Left lung (tissue), 1 donor: ENCODE results near the genes KCNK15, SPINT3 and SLC12A5.

GRCh38 chr20:44716326-44716939 lies 1.3 kb downstream of the CCN5 start:
- PRO-cap, result no peak

DNA sequence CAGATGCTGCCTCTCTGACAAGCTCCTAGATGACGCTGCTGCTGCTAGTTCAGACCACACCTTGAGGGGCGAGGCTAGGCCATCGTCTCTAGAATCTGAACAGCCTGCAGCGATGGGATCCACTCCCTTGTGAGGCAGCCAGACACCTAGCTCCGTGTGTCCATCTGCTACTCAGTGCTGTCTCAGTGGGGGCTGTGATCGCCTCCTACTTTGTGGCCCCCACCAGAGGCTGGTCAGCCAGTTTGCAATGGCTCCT lies 2.7 kb downstream of the CCN5 start:
- PRO-cap, result no peak

DNA sequence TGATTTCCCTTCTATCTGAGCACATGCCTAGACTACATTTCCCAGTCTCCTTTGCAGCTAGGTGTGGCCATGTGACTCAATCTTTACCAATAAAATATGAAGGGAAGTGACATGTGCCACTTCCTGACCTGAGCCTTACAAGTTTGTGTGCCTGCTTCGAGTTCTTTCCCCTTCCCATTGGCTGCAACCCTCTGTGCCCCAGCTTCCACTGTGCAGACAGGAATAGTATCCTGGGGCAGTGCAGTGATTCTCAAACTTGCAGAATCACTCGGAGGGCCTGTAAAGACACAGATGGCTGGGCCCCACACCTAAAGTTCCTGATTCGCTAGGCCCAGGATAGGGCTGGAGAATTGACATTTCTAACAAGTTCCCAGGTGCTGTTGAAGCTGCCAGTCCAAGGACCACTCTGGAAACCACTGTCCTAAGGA lies 8.9 kb upstream of the KCNK15 start:
- PRO-cap, result no peak

DNA sequence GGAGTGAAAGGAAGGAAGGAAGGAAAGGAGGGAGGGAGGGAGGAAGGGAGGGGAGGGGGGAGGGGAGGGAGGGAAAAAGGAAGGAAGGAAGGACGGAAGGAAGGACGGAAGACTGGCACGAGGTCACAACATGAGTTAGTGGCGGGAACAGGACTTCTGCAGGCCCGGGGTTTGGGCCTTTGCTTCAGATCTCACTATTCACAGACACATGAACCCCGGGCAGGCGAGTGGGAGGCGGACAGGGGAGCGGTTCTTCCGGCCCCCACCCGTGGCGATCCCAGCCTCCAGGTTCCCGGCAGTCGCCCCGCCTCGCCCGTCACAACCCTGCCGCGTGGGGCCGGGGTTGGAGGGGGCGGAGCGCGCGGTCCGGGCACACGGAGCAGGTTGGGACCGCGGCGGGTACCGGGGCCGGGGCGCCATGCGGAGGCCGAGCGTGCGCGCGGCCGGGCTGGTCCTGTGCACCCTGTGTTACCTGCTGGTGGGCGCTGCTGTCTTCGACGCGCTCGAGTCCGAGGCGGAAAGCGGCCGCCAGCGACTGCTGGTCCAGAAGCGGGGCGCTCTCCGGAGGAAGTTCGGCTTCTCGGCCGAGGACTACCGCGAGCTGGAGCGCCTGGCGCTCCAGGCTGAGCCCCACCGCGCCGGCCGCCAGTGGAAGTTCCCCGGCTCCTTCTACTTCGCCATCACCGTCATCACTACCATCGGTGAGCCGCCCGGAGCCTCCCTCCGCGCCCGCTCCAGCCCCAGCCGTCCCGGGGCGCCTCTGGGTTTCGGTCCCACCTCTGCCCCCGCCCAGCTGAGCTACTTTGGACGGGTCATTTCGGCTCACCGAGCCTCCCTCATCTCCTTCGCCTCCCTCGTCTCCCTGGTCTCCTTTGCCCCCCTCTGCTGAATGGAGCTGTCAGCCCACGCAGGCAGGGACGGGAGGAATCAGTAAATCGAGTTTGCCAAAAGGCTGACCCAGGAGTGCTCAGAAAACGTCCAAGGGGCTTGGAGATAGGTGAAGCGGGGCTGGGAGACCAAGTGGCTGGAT lies at the start of gene KCNK15:
KCNK15 (plus strand) TSS at position 373 of the 1,030 bp plus-strand sequence.
- PRO-cap, result bidirectional peak, plus-strand start at position 402 of the sequence, minus-strand start at position 294 of the sequence

DNA sequence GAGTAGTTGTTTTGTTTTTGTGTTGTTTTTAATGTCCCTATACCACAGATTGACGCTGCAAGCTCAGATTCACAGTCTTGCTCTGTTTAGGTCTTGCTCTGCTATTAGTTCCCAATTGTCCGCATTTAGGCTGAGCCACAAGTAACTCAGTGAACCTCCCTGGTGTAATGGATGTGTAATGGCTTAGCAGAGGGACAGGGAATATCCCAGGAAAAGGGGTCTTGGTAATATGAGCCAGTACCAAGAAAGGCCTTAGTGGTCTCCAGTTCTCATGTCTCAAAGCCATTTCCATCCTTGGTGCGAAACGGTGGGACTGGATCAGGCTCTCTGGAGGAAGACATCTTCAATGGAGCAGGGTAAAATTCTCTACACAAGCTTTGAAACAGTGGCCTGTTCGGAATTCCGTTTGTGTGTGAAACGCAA lies 610 bp upstream of the PABPC1L start:
- PRO-cap, result no peak

DNA sequence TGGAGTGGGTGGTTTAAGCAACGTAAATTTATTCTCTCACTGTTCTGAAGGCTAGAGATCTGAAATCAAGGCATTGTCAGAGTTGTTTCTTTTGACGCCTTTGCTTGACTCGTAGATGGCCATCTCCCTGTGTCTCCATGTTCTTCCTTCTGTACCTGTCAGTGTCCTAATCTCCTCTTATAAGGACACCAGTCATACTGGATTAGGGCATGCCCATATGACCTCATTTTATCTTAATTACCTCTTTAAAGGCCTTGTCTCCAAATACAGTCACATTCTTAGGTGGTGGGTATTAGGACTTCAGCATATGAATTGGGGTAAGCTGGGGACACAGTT lies 2.5 kb downstream of the STK4 start:
- PRO-cap, result no peak

DNA sequence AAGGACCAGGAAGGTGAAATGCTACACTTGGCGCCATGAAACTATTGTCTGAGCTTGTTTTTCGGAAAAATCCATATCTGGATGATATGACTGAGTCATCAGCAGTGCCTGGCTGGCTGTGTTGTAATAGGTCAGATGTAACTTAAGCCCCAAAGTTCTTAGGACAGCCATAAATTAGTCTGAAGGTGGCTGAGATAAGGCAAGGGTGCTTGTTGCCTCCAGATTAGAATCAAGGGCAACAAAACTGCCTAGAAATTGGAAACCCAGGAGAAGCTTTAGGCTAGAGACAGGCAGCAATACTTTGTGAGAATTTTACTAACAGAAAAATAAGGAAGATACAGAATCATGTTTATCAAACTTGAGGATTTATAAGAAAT lies 29.6 kb downstream of the KCNS1 start:
- PRO-cap, result no peak

DNA sequence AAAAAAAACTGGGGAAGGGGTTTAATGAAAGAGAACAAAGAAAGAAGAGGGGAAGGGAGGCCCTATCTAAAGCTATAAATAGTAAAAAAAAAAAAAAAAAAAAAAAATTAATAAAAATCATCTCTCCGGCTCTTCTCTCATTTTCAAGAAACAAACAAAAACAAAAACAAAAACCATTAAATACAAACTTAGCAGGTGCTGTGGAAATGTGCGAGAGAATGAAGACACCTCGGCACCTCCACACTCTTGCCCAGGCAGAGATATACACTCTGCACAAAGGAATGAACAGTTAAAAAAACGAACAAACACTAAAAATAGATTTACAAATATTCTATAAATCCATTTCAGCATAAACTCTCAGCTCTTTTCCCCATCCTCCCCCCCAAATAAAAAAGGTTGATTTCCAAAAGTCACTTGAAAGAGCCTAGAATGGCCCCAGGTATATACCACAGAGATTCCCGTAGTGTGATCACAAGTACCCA lies 18.2 kb upstream of the MATN4 start:
- PRO-cap, result no peak

DNA sequence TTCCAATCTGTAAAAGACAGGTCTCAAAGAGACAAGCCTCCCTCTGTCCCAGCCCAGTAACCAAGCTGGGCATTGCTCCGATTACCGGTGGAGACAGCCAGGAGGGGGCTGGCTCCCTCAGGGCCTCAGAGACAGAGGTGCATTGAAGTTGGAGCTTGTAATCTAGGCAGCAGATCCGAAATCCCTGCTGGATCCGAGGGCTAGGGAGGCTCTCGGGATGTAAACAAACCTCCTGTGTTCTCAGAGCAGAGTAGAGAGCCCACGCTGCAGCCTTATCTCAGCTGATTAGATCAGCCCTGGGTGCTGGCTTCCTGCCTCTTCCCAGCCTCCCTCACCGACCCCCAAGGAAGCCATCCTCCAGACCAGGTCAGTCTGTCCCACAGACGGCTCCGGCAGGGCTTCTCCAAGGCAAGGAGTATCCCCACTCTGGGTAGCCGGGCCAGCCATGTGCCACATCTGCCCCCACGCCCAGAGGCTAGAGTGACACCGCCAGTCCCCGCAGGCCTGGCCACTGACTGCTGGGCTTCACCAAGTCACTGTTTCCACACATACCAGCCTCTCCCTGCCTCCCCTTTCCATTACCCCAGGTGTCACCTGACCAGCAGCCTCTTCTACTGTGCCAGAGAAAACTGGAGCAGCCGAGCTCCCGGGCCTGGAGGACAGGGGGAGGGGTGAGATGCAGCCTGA lies 6.2 kb downstream of the SDC4 start:
- PRO-cap, result bidirectional peak, plus-strand start outside the sequence, minus-strand start at position 609 of the sequence

DNA sequence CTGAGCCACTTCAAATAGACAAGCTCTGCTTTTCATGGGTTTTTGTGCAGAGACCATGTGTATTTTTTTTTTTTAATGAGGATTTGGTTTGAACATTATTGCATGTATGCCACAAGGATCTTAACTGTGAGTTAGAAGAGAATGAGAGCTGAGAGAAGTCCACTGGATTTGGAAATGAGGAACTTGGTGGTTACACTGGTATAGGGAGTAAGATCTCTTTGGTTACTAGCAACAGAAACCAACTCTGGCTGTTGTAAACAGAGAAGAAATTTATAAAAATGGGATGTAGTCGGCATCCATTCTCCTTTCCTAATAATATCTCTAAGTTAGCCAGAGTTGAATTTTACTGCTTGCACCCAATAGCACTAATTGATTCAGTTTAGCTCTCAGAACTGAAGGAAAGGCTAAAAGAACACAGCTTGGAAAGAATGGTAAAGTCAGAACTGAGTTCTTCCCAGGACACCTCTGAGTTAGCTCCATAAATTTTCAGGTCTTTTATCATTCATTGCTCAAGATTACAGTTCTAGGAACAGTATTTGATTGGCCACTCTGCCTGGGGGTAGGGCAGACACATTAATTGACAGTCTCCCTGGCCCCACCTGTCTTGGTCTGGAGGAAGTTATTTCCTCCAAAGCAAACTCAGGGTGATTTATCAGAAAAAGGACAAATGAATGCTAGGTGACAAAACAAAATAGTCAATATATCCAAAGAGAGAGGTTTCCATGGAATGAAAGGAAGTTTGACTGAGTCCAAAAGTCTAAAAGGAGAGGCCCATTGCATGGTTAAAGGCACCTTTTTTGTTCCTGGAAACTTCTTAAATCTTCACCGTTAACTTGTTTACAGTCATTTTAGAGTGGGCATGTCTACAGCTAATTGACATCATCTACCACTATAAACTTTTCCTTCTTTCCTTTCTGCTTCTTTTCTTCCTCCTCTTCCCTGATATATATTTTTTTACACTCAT lies 3.8 kb upstream of the WFDC2 start:
- PRO-cap, result no peak

GRCh38 chr20:45515416-45515800 lies at the start of gene SPINT3:
SPINT3 (minus strand) TSS chr20:45515622.
- PRO-cap, result no peak

GRCh38 chr20:45782771-45783570 lies 8.7 kb downstream of the WFDC3 start:
- PRO-cap, result bidirectional peak, plus-strand start at chr20:45783319, minus-strand start at chr20:45783135

DNA sequence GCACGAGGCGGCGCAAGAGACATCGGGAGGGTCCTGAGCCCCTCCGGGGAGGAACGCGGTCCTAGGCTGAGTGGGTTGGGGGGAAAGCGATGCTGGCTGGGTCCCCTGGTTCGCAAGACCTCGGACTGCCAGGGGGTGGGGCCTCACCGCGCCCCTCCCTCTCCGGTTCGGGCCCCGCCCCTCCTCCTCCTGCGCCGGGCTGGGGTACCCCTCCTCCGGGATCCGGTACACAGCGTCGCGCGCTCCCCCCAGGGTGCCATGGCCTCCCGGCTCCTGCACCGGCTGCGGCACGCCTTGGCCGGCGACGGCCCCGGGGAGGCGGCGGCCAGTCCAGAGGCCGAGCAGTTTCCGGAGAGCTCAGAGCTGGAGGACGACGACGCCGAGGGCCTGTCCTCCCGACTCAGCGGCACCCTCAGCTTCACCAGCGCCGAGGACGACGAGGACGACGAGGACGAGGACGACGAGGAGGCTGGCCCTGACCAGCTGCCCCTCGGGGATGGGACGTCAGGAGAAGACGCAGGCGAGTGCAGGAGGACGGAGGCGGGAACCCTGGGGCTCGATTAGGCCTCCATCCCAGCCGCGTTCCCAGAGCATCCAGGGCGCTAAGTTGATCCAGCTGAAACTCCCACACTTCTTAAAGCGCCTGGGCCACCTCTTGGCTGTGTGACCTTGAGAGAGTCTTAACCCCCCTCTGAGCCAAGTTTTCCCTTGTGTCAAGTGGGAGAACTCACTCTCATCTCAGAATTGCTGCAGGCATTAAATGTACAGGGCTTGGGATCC lies 540 bp downstream of the SNX21 start:
- PRO-cap, result bidirectional peak, plus-strand start at position 360 of the sequence, minus-strand start at position 127 of the sequence

- PRO-cap, result no peak
Observed at GRCh38 chr20:45878221-45878850, 2.7 kb upstream of the ZSWIM1 start.

DNA sequence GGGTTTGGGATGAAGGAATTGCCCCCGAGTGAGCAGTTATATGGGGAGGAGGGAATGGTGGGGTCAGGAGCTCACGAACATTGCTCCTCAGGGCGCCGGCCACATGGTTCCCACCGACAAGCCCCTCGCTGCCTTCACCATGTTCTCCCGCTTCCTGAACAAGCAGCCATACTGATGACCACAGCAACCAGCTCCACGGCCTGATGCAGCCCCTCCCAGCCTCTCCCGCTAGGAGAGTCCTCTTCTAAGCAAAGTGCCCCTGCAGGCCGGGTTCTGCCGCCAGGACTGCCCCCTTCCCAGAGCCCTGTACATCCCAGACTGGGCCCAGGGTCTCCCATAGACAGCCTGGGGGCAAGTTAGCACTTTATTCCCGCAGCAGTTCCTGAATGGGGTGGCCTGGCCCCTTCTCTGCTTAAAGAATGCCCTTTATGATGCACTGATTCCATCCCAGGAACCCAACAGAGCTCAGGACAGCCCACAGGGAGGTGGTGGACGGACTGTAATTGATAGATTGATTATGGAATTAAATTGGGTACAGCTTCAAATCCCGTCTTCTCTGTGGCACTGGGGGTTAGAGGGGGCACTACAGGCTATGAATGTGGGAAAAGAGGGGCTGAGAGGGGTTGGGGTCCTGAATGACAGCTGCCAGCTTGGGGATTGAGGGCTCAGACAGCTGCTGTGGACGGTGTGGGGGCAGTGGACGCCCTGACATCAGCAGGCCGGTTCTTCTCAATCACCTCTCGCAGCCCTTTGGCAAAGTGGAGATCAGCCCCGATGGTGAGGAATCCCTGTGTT lies 7.3 kb downstream of the CTSA start:
- PRO-cap, result no peak

GRCh38 chr20:45902209-45902774 lies 9.7 kb downstream of the PLTP start:
- PRO-cap, result no peak

DNA sequence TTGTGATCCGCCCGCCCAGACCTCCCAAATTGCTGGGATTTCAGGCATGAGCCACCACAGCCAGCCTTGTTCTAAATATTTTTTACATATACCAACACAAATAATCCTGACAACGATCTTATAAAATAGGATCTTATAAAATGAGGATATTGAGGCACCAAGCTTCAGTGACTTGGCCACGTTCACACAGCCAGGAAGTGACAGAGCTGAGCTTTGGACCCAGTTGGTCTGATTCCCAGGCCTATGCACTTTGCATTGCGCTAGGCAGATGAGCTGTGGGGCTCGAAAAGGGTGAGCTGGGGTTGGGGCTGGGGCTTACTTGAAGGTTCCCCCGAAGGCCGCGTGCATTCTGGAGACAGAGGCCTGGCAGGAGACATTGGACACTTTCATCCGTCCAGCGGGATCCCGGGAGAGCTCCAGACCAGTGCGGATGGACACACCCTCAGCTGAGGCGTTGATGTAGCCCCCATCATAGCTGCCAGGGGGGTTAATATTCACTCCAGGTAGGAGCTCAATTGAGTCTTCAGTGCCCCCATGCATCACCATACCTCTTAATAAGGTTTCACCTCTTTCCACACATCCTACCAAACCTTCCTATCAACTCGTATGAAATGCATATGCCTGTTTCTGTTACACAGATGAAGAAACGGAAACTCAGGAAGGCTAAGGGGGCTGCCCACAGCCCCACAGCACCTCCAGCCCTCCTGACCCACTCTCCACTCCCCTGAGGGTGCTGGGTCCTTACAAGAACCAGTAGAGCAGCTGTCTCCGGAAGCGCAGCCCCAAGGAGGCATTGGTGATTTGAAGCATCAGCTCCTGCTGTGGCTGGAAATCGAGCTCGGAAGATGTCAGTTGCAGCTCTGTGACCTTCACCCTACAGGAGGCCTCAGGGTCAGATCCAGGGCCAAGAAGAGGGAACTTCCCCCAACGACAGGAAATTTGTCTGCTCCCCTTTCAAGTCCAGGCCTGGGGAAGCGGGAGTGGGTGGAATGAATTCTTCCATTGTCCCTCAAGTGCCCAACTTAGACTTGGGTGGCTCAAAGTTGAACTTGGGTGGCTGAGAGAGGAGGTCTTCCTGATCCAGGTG lies 2.4 kb downstream of the PLTP start:
- PRO-cap, result no peak

DNA sequence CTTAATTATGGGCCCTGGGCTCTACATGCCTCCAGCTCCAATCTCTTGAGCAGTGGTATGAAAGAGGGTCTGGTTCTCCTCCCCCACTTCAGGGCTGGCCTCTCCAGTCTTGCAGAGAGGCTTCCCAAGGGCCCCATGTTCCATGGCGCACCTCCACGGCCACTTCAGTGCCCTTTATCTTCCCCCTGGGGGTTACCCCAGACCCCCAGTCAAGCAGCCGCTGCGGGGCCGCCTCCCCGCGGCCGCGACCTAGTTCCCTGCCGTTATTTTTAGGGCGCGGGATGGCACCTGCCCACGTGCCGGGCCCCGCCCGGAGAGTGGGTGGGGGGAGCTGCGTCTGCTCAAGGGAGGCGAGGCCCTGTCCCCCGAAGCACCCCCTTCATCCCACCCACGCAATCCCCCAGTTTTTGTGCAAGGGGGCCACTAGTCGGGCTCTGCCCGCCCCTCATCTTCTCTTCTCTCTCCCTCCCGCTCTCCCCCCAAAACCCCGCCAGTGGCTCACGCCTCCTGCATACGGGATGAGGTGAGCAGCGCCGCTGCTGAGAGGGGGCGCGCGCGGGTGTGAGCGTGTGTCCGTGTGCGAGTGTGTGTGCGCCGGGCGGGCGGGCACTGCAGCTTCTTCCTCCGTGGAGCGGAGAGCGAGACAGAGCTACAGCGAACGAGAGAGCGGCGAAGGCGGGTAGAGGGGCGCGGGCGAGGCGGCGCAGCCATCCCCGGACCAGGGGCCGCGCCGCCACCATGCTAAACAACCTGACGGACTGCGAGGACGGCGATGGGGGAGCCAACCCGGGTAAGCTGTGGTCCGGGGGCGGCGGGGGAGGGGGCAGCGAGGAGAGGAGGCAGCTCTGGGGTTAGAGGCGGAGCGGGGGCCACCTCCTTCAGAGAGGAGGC lies at the start of gene SLC12A5:
SLC12A5 (plus strand) TSS at position 609 of the 891 bp plus-strand sequence.
- PRO-cap, result no peak

DNA sequence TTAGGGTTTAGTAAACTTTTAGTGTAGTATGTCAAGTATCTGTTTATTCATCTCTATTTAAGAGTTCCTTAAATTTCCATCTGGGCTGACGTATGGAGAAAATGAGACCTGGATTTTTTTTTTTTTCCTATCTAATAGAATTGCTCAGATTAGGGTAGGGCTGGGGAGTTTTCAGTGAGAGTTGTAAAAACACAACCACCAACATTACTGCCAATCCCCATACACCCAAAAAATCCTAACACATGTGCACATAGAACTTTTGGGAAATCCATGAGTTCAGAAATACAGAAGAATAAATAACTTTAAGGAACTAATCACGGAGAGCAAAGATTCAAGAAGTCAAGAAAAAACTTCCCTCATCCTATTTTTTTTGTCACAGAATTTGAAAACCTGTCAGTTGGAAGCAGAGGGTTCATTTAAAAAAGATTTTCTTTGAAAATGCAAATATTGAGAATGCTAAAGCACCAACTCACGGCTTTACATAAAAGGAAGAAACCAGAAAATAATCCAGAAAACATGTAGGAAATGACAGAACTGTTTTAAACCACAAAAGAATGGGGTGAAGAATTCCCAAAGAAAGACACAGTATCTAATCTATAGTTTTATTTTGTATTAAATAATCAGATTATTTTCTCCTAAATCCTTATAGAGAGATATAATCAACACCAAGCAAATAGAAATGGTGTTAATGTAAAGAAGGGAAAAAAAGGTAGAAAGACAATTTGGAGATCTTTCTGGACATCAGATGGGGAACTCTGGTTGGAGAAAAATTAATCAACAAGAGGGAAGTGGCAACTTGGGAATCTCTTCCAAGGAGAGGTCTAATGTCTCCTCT lies 7.9 kb downstream of the NCOA5 start:
- PRO-cap, result no peak

DNA sequence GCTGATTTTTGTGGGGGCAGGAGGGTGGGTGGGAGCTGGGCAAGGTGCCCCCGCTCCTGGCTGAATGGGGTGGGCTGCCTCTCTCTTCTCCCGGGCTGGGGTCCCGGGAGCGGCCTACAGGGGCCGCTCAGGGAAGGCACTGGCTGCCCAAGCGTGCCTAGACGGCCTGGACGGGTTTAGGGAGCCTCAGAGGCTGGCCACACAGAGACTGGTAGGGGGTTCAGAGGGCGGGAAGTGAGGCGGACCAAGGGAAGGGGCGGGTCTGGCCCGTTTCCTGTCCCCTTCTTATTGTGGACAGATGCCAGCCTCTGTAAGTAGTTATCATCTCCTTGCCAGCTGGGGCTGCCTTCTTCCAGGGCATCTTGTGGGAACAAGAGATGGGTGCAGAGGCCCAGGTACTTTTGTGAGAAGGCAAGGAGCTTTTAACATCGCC lies 386 bp downstream of the CD40 start:
- PRO-cap, result unidirectional peak, minus-strand start at position 236 of the sequence